Diencephalon (tissue), 2 donors: ENCODE data around the gene HUS1B.

DNA sequence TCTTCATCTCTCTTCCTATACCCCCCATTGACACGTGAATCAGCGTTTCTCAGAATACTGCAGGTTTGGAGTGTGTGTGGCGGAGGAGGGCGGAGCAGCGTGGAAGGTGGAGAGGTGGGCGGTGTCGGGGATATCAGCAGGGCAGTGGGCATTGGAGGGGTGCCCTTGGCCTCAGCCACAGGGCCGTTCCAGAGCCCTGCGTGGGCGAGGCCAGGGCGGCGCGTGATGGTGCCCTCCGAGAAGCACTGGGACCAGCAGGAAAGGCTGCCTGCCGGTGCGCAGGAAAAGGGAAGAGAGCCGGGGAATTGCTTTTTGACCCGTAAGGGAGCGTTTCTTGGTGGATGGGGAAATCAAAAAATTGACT is 82.8 kb upstream of the DUSP22 start:
- RAMPAGE, long total RNA = no peak

DNA sequence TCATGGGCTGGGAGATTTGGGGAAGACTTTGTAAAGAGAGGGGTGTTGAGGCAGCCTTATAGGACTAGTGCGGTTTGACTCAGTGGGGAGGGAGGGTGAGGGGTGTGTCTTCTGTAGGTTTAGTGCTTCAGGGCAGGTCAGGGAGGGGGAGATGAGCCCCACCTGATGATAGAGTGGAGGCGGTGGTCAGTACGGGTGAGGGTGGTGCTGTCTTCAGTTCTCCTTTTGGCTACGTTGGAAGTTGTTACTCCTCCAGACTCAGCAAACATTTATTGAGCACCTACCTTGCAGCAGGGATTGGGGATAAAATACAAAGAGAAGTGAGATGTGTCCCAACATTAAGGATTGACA is 28.3 kb downstream of the DUSP22 start:
- RAMPAGE, long total RNA = no peak

DNA sequence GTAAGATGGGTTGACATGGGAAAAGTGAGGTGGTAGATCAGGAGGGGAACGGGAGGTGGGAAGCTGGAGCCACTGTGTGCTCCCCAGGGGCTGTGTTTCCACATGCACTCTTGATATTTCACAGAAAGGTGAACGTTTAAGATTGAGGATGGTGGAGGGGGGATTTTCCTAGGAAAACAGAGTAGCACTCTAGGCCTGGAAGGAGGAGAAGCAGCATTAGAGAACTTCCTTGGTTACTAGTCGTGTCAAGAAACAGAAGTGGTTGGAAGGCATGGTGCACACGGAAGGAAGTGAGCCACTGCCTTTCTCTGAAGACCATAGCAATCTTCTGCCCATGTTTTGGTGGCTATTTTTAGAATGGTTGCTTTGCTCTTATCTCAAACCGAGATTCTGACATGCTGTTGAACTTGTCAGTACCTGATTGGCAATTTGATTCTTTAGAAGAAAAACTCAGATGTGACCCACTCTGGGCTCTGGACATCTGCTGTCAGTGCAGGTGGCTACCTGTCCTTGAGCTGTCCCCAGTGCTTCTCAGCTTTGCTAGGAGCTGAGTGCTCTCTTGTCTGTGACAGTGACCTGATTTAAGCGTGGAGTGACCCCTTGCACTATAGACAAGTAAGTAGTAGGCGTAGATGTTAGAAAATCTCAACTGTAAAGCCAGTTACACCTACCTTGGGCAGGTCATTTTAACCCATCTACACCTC is 44.4 kb downstream of the DUSP22 start:
- RAMPAGE, long total RNA = no peak

GRCh38 chr6:361629-362281 is 29.8 kb upstream of the IRF4 start:
- RAMPAGE, long total RNA = no peak

- RAMPAGE, long total RNA = no peak
Observed at GRCh38 chr6:434627-434973, 43.0 kb downstream of the IRF4 start.

DNA sequence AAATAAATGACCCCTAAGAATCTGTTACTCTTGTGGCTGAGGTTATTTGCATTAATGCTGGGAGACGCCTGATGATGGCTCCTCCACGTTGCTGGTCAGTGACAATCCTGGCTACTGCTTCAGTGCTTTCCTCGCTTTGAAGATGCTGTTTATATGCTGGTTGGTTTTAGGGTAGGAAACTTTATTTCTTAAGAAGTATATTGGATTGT is 47.3 kb downstream of the HUS1B start:
- RAMPAGE, long total RNA = no peak

DNA sequence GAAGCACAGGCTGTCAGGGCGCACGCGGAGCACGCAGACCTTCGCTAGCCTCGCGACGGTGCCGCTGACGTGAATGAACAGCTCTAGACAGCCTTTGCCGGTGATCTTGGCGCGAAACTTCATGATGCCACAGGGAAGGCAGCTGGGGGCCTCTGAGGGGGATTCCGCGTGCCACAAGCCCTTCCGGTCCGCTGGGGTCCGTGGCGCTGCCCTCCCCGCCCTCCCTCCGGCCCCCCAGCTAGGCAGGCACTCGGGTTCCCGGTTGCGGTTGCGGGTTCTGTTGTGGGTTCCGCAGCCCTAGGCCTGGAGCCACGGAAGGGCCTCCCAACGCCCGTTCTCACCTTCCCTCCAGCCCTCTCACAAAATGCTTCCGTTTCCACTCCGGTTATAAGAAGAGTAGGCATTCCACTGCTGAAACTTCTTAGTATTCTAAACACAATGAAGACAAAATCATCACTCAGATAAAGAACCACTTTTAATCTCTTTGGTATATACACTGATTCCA is at the start of gene HUS1B:
TSS of gene HUS1B (minus strand) at position 279 of the 505 bp plus-strand sequence.
- RAMPAGE, long total RNA = no peak

- RAMPAGE, long total RNA = no peak
Observed at GRCh38 chr6:884298-884928, 191.5 kb upstream of the EXOC2 start.

DNA sequence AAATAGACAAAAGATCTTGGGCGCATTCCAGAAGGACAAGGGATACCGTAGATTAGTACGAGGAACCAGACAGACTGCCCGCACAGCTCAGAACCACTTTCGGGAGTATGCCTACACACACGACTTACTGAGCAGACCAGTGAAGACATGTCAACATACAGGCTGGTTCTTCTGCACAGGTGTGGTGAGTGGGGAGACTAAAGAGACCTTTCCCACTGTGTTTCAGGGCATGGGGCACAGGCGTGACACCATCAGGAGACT is 15.8 kb upstream of the FOXQ1 start:
- RAMPAGE, long total RNA = no peak

- RAMPAGE, long total RNA = no peak
Observed at GRCh38 chr6:1381546-1382855, 7.4 kb upstream of the FOXF2 start.

DNA sequence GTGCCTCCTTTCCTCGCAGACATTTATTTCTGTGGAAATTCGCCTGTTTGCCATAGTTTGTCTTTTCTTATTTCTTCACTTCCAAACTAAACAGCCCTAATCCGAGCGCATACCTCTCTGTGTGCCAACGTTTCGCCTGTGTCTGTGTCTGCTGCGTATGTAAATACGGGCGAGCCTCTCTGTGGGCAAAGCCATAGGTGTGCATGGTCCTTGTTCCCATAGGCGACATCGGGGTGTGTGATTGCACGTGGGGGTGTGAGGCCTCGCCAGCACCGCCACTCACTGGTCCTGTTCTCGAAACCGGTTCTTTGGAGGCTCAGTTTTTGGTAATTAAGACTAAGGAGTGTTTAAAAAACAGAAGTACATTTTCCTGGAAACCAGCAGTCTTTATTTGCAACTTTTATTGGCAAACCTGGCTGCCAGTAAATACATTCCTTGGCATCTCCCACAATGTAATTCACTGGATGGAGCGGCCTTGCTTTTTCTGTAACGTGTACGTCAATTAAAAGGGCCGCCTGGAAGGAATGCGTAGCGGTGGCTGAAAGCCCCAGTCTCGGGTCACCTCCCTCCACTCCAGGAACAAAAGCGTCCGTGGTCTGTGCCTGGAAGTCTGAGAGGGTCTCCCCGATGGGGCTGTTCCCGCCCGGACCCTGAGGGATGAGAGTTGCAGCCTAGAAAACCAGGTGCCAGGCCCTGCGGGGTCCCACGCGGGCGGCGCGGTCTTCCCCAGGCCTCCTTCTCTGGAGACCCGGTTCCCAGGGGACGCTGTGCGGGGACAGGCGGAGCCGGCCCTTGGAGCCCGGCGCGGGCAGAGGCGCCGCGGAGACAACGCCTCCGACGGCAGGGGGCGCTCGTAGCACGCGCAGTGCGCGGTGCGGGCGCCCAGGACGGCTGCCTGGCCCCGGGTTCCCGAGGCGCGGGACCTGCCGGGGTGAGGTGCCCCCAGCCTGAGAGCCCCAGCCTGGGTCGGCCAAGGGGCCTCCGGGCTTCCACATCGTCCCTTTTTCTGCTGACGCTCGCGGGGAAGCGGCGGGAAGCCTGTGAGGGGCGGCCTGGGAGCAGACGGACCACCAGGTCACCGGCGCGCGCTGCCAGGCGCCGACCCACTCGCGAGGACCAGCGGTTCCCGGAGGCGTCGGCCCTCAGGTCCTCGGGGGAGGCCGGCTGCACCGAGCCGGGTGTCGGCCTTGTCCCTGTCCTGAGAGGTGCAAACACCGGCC is 5.6 kb upstream of the FOXC1 start:
- RAMPAGE, long total RNA = no peak

DNA sequence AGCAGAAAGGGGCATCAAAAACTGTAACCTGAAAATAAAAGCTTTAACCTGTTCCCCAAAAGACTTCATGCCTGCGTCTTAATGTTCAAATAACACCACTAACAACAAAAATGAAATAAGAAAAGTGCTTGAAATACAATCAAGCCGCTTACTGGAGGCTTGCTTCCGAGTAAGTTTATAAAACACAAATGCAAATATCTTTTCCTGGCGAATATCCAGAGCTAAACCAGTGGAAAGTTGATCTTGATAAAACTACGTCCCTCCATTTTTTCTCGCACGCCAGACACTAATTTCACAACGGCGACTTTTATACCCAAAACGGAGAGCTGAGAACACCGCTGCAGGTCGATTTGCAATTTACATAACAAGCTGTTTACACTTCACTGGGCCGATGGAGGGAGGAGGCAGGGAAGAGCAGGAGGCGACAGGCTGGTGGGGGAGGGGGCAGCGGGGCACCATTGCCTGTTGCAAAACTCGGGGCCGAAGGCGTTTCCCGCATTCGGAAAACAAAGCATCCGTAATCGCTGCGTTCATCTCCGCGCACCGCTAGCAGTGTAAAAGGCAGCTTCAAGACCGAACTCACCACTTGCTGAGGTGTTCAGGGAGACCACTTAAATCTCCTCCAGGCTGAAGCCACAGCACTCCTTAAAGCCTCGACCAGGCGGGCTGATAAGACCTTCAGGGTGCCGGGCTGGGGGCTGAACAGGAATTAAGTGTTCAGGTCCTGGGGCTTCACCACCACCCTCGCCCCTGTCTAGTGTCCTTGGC is 2.2 kb upstream of the FOXC1 start:
- RAMPAGE, long total RNA = no peak

DNA sequence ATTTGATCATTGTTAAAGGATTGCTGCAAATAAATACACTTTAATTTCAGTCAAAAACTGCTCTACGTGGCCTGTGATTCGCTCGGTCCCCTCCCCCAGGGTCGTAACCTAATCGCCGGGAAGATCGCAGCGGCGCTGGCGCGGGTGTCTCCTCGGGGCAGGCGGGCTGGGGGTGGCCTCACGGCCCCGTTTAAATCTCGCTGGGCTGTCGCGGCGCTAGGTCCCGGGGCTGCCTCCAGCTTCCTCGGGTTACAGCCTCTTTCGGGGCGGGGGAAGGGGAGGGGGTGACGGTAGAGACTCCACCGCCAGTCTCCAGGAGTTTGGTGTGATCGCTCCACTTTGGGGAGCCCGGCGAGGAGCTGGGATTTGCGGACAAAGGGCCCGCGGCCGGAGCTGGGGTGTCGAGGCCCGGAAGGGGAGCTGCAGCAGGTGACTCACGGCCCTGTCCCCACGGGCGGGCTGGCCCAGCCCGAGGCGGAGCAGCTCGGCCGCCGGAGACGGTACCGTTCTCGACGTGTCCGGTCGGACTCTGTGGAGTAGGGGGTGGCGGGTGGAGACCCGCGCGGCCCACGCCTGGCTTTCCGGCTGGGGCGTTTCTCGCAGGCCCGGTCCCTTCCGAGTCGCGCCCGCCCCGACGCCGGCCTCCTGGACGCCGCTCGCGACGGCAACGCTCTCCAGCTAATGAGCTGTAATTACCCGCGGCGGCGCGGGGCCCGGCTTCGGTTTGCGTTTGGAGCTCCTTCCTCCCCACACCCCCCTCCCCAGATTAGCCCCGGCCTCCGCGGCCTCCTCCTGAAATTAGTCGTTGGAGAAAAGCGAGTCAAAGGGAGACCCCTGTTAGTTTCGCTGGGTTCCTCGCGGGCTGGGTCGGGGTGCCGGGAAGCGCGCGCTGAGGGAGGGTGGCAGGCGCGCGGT is 4.4 kb downstream of the FOXC1 start:
- RAMPAGE, long total RNA = no peak

- RAMPAGE, long total RNA = no peak
Observed at GRCh38 chr6:1615117-1615711, 5.5 kb downstream of the FOXC1 start.

DNA sequence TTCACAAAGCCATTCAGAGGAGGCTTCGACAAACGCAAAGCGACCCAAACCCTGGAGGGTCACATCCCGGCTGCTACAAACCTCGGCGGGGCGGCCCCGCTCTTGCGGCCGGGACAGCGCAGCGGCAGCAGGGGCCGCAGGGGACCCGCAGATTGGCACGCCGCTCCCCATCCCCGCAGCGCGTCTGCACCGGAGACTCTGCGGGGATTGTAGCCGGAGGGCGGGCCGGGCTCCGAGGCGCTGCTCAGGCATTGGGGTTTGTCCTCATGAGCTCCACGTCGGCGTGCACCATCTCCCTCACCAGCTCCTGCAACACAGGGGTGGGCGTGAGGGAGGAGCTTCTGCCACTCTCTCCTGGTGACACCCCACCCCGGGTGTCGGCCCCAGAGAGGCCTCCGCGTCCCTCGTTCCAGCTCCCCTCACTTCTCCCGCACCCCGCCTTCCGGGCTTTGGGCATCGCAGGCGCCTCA is 14.2 kb downstream of the FOXC1 start:
- RAMPAGE, long total RNA = no peak

GRCh38 chr6:1627951-1628229 is 18.2 kb downstream of the FOXC1 start:
- RAMPAGE, long total RNA = no peak

- RAMPAGE, long total RNA = no peak
Observed at GRCh38 chr6:1693142-1693833, 83.6 kb downstream of the FOXC1 start.

DNA sequence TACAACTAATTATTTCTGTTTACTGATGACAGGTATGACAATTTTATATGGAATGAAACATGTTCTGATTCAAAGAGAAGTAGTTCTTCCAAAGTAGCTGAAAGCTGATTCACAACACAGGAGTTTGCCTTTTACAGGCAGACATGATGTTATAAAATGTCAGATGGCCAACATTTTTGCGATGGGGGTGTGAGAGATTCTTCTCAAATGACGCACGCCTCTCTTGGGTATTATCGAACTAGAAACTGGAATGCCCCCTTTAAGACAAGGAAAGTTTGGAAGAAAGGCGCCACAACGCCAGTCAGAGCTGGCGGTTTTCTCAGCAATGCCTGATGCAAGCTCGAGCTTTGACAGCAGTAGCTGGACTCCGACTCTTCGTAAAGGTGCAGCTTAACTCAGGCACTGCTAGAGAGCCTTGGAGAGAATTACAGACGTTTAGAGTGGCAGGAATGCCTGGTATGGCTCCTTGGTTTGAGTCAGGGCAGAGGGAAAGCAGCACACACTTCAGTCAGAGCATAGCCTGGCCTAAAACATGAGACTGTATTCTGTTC is 92.2 kb downstream of the FOXC1 start:
- RAMPAGE, long total RNA = no peak

GRCh38 chr6:1742287-1742784 is 132.6 kb downstream of the FOXC1 start:
- RAMPAGE, long total RNA = no peak

DNA sequence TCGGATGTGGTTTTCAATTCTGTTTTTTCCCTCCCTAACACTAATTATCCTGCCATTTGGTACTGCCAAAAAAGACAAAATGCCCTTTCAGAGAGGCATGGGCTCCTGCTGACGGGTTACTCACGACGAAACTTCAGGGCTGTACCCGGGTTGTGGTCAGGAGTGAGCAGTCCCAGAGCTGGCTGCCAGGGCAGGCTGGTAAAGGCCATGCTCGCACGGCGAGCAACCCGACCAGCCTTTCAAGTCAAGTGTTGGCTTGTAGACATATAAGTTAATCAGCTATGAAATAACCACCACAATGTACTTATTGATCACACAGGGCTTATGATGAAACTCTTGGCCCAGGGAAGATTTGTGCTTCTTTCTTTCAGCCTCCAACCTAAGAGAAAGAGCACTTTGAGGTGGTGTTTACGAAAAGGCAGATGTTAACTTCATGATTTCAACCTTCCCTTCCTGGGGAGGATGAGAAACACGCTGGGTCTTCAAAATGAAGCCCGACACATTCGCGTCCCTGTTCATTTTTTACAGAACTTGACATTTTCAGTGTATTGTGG is 152.6 kb downstream of the FOXC1 start:
- RAMPAGE, long total RNA = no peak